ENCODE measurements around the genes CLSPN, AGO3, MAP7D1 and ZC3H12A.

- PRO-cap: no peak
Measured at GRCh38 chr1:35595716-35596214, 22.7 kb downstream of the TFAP2E start.

DNA sequence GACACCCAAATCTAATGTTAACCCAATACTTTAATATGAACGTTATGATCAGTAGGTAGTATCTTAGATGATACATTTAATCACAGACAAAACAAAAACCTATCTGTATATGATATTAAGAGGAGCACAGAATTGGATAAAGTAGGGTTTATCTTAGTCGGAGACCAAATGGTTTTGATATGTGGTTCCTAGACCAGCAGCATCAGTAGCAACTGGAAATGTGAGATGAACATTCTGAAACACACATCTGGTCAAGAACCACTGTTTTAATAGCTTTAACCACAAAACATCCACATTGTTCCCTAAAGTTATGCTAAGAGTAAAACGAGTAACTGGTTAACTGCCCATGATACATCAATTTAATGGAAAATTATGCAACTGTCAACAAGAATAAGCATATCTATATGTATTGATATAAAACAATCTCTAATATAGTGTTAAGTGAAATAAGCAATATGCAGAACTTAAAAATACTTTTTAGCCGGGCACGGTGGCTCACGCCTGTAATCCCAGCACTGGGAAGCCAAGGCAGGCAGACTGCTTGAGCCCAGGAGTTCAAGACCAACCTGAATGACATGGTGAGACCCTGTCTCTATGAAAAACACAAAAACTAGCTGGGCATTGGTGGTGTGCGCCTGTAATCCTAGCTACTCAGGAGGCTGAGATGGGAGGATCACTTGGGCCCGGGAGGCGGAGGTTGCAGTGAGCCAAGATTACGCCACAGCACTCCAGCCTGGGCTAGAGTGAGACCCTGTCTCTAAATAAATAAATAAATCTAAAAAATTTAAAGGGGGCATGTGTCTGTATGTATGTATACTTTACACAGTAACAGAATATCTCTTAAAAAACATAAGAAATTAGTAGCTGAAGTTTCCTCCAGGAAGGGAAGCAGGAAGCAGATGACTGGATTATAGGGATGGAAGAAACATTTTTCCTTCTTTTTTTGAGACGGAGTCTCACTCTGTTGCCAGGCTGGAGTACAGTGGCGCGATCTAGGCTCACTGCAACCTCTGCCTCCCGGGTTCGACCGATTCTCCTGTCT, 28.8 kb downstream of the TFAP2E start:
- PRO-cap: no peak

- PRO-cap: no peak
Measured at GRCh38 chr1:35764273-35764730, 5.5 kb downstream of the CLSPN start.

GRCh38 chr1:35769823-35770314, at the start of gene CLSPN:
Gene CLSPN, minus strand, starts transcription at chr1:35769978.
- PRO-cap: unidirectional peak, minus-strand start at chr1:35769964

GRCh38 chr1:35883549-35884381, 756 bp downstream of the AGO1 start:
- PRO-cap: unidirectional peak, minus-strand start at chr1:35883894

- PRO-cap: bidirectional peak, plus-strand start at chr1:35930701, minus-strand start at chr1:35930796; bidirectional peak, plus-strand start at chr1:35931130, minus-strand start at chr1:35931047; bidirectional peak, plus-strand start at chr1:35931268, minus-strand start at chr1:35931325
Measured at GRCh38 chr1:35930512-35931499, at the start of gene AGO3. Gene AGO3, plus strand, starts transcription at chr1:35931105.

- PRO-cap: no peak
Measured at GRCh38 chr1:36023338-36023843, 60.5 kb upstream of the TEKT2 start.

DNA sequence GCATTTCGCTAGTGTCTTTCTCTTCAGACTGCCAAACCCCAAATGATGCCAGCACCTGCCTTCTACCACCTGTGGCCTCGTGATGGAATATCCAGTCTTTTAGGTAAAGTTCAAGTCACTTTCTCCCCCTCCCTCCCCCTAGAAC, 551 bp upstream of the TRAPPC3 start:
- PRO-cap: no peak

GRCh38 chr1:36156007-36156431, at the start of gene MAP7D1:
Gene MAP7D1, plus strand, starts transcription at chr1:36156160.
- PRO-cap: bidirectional peak, plus-strand start at chr1:36156182, minus-strand start at chr1:36155856

GRCh38 chr1:36161590-36161888, 5.6 kb downstream of the MAP7D1 start:
- PRO-cap: no peak

DNA sequence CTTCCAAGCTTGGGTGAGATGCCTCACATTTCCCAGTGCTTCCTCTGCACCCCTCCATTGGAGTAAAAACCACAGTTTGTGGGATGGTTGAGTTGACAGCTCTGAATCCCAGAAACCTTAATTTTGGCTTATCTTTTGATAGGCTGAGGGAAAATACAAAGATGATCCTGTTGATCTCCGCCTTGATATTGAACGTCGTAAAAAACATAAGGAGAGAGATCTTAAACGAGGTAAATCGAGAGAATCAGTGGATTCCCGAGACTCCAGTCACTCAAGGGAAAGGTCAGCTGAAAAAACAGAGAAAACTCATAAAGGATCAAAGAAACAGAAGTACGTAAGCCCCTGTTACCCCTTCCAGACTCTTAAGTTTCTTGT, 9.7 kb upstream of the SH3D21 start:
- PRO-cap: no peak

- PRO-cap: no peak
Measured at GRCh38 chr1:36367107-36367405, 18.7 kb downstream of the STK40 start.

DNA sequence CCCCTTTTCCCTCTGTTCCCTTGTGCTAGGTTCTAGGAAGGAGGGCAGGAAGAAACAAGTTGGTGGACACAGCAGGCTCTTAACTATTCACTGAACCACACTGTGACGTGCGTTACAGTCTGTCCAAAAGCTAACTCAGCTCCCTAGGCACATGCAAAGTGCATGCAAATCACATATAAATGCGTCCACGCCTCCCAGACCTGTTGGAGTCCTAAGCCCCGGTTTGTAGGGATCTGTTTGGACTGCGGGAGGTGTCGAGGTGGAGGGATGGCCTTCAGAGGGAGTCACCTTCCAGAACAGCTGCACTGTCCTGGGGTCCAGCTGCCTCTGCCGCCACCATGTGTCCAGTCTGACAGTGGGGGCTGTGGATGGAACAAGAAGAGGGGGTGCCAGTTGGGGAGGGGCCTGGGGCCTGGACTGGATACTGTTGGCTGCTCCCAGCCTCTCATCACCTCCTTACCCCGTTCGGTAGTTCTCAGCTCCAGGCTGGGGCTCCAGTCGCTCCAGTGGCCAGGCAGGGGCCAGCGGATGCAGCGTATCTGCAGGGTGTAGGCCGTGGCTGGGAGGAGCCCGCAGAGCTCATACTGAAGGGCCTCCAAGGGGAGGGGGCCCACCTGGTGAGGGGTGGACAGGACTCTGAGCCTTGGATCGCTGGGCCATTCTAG, 7.7 kb upstream of the MRPS15 start:
- PRO-cap: no peak

DNA sequence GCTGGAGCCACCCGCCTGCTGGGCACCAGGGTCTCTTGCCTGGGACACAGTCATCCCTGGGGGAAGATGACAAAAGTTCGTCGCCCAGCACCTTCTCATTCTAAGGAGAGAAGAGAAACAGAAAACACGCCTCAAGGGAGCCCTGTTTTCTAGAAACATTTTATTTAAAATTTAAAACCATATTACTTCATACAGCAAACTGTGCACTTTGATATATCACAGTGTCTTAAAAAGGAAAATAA, 239.0 kb downstream of the GRIK3 start:
- PRO-cap: no peak

DNA sequence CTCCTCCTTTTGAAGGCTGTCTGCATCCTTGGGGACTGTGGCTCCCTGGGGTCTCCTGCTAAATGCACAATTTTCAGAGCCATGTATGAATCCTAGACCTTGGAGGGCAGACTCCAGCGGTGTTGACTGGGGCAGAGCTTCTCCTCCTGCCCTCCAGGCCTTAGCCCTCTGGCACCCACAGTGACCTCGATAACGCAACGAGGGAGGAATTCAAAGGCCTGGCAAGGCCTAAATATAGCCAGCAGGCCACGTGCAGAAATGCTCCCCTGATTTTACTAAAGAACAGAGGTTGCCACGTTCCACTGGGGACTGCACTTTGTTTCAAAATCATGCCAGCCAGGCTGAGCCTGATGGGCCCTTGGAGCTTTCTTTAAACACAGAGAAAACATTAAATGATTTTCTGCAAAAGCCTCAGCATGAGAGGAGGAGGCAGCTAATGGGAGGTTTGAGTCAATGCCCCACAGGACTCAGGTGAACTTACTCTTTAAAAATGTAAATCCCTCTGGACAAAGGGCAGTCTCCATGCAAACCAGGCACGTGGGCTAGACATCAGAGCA, 28.1 kb downstream of the GRIK3 start:
- PRO-cap: no peak

DNA sequence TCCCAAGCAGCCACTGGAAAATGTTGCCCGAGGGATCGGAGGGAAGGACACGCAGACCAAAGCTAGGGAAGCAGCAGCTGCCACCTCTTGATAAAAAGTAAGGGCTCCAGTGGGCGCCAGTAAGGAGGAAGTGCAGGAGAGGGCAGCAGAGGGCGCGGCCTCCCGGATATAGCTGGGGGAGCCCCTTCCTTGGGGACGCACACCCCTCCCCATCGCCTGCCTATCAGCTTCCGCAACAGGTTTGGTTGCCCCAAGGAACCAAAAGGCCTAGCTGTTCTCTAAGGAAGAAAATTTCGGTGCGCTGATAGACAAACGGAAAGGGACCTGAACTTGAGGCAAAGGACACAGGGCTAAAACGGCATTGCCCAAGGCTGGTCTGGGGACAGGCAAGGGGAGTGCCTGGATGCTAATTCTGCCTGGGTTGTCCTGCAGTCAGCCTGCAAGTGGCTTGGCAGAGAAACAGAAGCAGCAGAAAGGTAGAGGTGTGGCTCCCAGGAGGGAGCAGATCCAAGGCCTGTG, 1.8 kb upstream of the GRIK3 start:
- PRO-cap: no peak

- PRO-cap: no peak
Measured at GRCh38 chr1:37473574-37473937, 824 bp upstream of the ZC3H12A start.

- PRO-cap: bidirectional peak, plus-strand start at chr1:37474580, minus-strand start at chr1:37474367
Measured at GRCh38 chr1:37474465-37475568, at the start of gene ZC3H12A. Gene ZC3H12A, plus strand, starts transcription at chr1:37474580.

GRCh38 chr1:37477943-37478410, 3.6 kb downstream of the ZC3H12A start:
- PRO-cap: no peak

GRCh38 chr1:37486544-37487196, 12.3 kb downstream of the ZC3H12A start:
- PRO-cap: no peak

Data from ileum (tissue), 1 donor.